Cardiac ventricle fibroblast (primary cell): Measurements from ENCODE around the genes MIA, CCDC97, CEACAM7 and CEACAM6.

DNA sequence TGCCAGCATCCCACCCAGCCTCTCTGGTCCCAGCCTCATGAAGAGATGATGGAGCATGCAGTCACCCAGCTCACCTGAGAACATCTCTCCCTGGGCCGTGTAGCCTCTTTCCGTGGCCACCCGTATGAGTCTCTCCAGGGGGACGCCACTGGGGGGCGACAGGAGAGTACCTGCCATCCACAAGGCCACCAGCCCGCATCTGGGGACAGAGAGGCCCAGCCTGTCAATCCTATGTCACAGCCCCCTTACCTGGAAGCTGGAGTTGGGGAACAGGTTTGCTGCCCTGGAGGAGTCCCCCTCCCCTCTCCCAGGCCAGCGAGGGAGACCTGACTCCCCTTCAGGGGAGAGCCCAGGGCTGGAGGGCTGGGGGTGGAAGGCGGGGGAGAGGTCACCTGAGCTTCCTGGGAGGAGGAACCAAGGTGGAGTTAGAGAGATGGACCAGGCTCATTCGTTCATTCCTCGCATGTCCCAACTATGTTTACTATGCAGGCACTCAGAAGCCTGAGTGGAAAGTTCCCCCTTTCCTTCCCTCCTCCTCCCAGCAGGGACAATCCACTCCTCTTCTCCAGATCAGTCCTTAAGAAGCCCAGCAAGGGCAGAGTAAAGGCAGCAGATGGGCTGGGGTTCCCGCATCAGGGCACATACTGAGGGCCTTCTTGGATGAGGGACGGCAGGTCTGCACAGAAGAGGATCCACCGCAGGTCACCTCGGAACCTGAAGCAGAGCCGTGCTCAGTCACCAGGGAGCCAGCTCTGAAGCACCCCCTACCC lies 5.6 kb downstream of the ACTMAP start:
- RAMPAGE, long total RNA, result no peak

DNA sequence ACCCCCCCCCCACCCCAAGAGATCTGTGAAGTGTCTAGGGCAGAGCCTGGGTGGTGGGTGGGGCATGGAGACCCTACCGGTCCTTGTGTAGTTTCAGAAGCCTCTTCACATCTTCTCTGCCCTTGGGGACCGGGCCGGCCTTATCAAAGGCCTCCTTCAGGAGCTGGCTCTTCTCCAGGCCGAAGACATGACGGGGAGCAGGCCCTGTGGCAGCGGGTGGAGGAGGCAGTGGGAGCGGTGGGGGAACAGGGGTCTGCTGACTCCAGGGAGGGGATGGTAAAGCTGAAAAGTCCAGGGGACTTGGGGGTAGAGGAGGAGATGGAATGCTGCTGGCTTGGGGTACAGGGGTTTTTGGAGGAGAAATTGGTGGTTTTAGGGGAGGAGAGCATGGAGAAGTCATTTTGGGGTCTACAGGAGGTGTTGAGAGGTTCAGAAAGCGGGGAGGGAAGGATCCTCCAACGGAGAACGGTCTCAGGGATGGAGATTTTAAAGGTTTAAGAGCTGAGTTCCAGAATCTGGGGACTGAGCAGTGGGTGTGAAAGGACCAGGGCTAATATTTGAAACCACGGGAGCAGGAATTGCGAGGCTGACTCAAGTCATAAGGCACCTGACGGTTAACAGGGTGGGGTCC lies 758 bp downstream of the ACTMAP start:
- RAMPAGE, long total RNA, result no peak

- RAMPAGE, long total RNA, result no peak
Observed at GRCh38 chr19:40750785-40751129, 246 bp upstream of the SNRPA start.

- RAMPAGE, long total RNA, result no peak
Observed at GRCh38 chr19:40774785-40775924, at the start of gene MIA. Gene MIA, plus strand, starts transcription at chr19:40775521.

- RAMPAGE, long total RNA, result no peak
Observed at GRCh38 chr19:40846751-40847567, 3.3 kb downstream of the CYP2A6 start.

- RAMPAGE, long total RNA, result no peak
Observed at GRCh38 chr19:40969737-40970207, 21.3 kb upstream of the CYP2B6 start.

GRCh38 chr19:41207309-41207891 lies 11.6 kb upstream of the AXL start:
- RAMPAGE, long total RNA, result no peak

GRCh38 chr19:41223430-41224051 lies 4.5 kb downstream of the AXL start:
- RAMPAGE, long total RNA, result no peak

GRCh38 chr19:41296255-41297356 lies 13.4 kb upstream of the CCDC97 start:
- RAMPAGE, long total RNA, result no peak

GRCh38 chr19:41304472-41305137 lies 5.4 kb upstream of the CCDC97 start:
- RAMPAGE, long total RNA, result no peak

DNA sequence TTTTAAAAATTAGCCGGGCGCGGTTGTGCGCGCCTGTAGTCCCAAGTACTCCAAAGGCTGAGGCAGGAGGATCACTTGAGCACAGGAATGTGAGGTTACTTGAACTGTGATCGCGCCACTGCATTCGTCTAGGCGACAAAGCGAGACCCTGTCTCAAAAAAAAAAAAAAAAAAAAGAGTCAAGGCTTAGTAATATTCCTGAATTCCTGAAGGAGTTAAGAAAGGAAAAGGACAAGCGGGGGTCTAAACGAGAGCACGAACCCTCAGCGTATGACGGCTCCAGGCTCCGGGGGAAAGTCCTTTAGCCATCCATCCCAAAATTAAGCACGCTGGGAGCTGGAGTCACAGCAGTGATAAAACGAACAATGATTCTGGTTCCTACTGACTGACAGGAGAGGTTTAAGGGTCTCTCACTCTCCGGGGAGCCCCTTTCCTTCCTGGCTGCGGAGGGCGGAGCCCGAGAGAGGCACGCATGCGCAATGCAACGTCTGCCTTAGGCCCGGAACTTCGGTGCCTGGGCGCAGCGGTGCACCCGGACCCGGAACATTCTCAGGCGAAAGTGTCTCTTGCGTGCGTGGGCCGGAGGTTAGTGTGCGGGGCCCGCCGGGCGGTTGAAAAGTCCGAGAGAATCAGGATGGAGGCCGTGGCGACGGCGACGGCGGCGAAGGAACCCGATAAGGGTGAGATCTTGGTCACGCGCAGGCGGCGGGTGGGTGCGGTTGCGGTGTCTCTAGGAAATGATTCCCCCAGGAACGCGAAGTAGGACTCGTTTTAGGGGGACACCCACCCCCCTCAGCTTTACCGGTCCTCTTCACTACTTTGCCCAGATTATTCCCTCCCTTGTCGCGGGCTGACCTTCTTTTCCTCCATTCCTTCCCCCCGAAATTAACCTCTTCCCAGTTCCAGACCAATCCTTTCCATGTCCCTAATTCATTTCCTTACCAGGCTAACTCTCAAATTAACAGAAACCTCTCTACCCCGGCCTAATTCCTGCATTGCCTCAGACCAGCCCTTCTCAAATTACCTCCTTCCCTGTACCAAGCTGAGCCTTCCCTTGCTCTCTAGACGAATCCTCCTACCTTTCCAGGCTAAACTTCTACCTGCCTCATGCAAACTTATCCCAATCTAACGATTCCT lies at the start of gene CCDC97:
Gene CCDC97, plus strand, starts transcription at position 495 of the 1,136 bp plus-strand sequence.
- RAMPAGE, long total RNA, result no peak

DNA sequence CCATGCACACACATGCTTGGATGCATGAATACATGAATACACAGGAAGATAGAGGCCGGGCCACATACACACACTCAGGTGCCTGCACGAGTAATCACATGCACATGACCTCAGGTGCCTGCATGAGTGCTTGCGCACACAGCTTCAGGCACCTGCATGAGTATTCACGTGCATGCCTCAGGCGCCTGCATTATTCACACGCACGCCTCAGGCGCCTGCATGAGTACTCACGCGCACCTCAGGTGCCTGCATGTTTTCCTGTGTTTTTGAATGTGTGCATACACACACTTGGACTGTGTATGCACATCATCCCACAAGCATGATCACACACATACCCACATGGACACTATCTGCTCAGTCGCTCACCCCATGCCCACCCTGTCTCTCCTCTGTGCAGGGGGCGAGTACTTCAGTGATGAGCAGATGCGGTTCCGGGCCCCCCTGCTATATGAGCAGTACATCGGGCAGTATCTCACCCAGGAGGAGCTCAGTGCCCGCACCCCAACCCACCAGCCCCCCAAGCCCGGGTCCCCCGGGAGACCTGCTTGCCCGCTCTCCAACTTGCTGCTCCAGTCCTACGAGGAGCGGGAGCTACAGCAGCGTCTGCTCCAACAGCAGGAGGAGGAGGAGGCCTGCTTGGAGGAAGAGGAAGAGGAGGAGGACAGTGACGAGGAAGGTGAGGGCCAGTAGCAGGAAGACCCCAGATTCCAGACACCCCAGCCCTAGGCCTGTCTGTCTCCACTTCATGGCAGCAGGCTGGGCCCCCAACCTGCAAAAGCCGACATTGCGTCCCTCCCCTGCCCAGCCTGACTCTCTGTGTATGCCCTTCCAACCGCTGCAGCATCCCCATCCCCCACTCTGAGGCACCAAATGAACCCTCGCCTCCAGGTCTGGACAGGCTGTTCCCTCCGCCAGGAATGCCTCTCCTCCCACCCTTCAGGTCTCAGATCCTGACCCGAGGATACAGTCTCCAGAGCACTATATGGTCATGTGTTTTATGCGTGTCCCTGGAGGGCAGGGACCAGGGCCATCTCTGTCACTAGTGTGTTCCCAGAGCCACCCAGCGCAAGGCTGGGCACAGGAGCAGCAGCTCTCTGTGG lies 9.6 kb downstream of the CCDC97 start:
- RAMPAGE, long total RNA, result no peak

- RAMPAGE, long total RNA, result no peak
Observed at GRCh38 chr19:41374045-41374572, 2.2 kb upstream of the TMEM91 start.

GRCh38 chr19:41398143-41398371 lies 439 bp downstream of the BCKDHA start:
- RAMPAGE, long total RNA, result no peak

- RAMPAGE, long total RNA, result no peak
Observed at GRCh38 chr19:41548785-41549589, 27.0 kb upstream of the CEACAM21 start.

- RAMPAGE, long total RNA, result no peak
Observed at GRCh38 chr19:41687938-41688688, at the start of gene CEACAM7. Gene CEACAM7, minus strand, starts transcription at chr19:41688270.

DNA sequence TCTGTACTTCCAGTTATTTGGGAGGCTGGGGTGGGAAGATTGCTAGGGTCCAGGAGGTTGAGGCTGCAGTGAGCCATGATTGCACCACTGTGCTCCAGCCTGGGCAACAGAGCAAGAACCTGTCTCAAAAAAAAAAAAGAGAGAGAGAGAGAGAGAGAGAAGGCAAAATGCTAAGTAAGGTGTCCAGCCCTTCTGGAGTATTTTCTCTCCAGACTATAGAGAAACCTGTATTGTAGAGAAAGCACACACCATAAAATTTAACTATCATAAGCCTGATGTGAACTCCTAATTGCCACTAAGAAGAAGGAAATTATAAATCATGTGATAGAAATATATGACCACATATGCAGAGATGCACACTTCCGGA lies 10.8 kb upstream of the CEACAM6 start:
- RAMPAGE, long total RNA, result no peak

- RAMPAGE, long total RNA, result no peak
Observed at GRCh38 chr19:41755143-41755955, at the start of gene CEACAM6. Gene CEACAM6, plus strand, starts transcription at chr19:41755530.

DNA sequence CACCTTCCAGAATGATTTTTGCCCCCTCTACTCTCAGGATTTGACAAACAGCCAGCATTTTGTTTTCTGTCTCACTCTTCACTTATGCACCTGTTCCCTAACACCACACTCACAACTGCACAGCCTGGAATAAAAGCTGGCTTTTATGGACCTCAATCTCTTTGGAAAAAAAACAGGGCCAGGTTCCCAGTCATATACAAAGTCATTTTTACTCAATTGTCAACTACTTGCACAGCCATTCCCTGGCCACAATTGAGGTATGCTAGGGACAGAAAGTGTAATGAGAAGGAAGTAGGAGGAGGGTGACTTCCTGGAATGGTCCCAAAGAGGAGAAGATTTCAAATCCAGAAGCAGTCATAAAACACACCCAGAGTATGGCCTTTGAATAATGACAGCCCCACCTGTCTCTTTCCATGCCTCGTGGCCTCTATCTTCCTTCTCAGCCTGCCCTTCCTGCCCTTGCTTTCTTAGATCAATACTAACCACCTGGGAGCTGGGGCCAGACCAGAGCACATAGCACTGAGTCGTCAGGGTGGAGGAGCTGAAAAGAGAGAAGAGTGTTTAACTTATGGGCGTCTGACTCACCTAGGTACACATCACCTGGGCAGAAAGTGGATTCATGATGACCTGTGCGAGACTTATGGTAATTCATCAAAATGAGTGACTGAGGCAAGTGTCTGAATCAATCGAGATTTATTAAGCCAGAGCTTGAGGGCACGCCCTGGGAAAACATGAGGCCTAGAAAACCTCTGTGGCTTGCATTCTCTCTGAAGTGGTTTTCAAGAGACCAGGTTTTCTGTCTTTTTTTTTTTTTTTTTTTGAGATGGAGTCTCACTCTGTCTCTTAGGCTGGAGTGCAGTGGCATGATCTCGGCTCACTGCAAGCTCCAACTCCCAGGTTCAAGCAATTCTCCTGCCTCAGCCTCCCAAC lies 19.1 kb downstream of the CEACAM6 start:
- RAMPAGE, long total RNA, result no peak

DNA sequence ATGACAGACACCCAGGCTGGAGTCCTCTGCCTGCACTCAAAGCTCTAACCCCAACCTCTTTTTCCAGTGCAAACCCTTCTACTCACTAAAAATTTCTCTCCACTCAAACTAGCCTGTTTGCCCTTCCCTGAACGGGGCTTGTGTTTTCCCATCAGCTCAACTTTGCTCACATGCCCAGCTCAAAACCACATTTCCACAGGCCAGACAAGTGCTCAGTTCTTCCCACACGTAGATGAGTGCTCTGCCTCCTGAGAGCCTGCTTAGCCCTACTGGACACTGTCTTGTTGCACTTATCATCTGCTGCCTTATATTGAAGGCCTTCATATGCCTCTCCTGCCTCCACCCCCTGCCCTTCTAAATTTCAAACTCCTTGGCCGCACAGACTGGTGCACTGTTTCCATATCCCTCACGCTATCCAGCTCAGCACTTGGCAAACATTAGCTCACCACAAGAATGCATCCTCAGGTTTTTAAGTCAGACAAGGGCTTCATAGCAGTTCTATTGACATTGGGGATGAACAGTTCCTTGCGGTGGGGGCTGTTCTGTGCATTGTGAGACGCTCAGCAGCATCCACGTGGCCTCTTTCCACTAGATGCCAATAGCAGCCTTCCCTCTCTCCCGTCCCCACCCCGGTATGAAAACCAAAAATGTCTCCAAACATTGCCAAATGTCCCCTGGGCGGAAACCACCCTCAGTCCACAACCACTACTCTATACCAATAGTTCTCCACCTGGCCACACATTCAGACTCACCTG lies 3.9 kb upstream of the CEACAM3 start:
- RAMPAGE, long total RNA, result no peak